Amniotic epithelial cell (primary cell): ENCODE results near the genes UBLCP1, GABRB2 and CCNG1.

DNA sequence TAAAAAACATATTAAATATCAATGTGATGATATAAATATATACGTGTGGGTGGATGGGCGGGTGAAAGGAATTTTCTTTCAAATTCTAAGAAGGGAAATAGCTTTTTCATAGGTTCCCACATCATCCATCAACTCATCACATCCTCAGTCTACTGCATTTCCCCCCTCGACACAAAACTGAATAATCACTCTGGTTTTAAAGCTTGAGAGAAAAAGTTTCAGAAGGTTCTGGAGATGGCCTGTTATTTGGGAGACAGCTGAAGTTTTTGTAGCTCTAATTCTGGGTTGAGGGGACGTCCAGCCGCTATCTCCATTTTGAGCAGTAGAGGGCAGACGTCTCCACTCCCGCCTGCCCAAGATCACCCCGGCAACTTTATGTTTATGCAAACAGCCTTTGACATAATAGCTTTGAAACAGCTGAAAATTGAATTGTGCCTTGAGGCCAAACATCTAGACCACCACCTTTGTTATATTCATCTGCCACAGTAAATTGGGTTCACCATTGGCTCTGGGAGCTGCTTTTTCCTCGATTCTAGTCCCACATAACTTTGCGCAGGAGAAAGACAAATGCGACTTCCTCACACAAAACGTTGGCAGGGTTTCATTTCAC lies 216.3 kb upstream of the CLINT1 start:
- RRBS, result no CpG with 5 or more reads among the region's 12 CpGs

- RRBS, result no CpG with 5 or more reads among the region's 7 CpGs
These were observed 428.9 kb upstream of the CLINT1 start for GRCh38 chr5:158287805-158288355.

- RRBS, result no CpG with 5 or more reads among the region's 9 CpGs
These were observed 391.7 kb downstream of the EBF1 start for GRCh38 chr5:158707799-158708587.

DNA sequence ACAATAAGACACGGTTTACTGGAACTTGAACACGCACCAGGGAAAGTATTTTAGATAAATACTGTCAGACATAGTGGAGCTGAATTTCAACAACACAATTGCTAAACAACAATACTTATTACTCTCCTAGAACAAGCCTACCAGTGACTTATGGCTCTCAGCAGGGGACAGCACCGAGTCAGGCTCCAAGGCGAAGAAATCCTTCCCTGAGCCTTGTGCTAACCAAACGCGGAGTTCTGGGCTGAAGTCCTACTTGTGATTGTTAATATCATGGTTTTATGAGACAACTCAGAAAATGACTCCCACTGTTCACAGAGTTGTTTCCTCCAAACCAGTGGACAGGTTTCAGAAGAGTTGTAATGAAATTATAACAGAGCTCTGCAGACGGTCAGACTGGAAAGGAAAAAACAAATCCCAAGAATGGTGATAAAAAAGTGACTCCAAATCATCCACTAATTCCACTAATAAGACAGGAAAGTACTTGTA lies 359.6 kb downstream of the EBF1 start:
- RRBS, result no CpG with 5 or more reads among the region's 7 CpGs

DNA sequence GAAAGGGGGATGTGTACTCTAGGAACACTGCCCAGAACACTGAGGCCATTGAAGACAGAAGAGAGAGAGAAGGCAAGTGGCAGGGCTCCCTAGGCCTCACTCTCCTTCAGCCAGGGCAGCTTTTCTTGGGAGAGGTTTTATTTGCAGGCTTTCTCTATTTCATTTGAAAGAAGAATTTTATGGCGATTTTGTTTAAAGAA lies 181.9 kb downstream of the EBF1 start:
- RRBS, result no CpG with 5 or more reads among the region's 1 CpG

DNA sequence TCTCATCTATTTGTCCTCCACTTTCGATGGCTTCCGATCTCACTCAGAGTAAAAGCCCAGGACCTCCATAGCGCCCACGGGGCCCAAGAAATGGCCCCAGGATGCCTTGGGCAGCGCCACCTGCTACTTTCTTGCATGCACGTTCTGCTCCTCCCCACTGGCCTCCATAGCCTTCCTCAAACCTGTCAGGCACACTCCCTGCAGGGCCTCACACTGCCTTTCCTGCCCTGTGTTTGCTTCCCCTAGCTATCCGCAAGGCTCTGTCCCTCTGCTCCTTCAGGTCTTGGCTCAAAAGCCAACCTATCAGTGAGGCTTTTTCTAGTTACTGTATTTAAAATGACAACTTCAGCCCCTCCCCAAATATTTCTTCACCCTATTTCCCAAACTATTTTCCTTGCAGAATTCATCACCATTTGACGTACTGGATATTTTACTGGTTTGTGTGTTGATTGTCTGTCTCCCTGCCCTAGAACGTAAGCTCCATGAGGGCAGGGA lies 127.0 kb downstream of the EBF1 start:
- RRBS, result no CpG with 5 or more reads among the region's 9 CpGs

GRCh38 chr5:158995688-158996055 lies 104.0 kb downstream of the EBF1 start:
- RRBS, result no CpG with 5 or more reads among the region's 6 CpGs

DNA sequence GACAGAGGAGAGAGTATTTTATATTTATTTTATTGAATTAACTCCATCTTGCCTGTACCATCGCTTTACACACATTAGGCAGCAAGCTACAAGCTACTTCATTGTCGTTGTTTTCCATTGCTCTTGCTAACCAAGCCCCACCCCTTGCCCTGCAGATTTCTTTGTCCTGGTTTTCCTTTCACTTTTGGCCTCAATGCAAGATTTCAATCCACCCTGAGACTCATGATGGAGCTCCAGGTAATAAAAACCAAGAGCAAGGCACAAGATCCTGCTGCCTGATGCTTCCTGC lies 65.2 kb downstream of the EBF1 start:
- RRBS, result no CpG with 5 or more reads among the region's 2 CpGs

DNA sequence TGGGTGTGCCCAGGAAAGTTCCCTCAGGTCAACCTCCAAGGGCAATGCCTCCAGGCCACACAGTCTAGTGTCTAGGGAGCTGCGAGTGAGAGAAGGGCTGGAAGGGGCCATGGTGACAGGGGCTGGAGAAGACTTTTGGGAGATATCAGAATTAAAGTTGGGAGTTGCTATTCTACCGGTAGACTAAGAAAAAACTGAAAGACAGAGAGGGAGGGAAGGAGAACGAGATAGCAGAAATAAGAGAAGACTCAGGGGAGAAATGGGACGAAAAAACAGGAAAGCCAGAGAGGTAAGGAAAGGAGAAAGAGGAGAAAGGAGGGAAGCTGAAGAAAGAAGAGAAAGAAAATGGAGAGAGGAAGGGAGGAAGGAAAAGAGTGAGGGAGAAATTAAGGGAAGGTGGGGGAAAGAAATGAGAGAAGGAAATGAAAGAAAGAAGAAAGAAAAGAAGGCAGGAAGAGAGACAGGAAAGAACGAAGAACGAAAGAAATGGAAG lies 1.4 kb downstream of the EBF1 start:
- RRBS, result no CpG with 5 or more reads among the region's 6 CpGs

DNA sequence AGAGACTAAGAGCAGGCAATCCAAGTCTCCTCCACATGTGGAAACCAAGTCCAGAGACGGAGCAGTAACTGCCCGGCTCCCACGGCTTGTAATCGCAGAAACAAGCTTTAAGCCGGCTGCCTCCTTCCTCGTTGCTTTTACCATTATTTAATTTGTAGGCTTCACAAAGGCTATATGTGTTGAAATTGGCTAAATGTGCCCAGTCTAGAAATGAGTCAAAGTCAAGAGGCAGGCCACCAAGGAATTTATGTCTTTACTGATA lies 33.3 kb upstream of the EBF1 start:
- RRBS, result no CpG with 5 or more reads among the region's 6 CpGs

GRCh38 chr5:159262842-159263944 lies at the start of gene UBLCP1:
Gene UBLCP1 (plus strand): TSS chr5:159263290.
- RRBS, result no CpG with 5 or more reads among the region's 65 CpGs

GRCh38 chr5:159782106-159782589 lies 134.1 kb upstream of the ADRA1B start:
- RRBS, result no CpG with 5 or more reads among the region's 5 CpGs

GRCh38 chr5:159855934-159856133 lies 60.4 kb upstream of the ADRA1B start:
- RRBS, result no CpG with 5 or more reads among the region's 1 CpG

GRCh38 chr5:159971744-159972423 lies 37.1 kb upstream of the TTC1 start:
- RRBS, result 2% methylated on average over 31 of the region's 79 CpGs

DNA sequence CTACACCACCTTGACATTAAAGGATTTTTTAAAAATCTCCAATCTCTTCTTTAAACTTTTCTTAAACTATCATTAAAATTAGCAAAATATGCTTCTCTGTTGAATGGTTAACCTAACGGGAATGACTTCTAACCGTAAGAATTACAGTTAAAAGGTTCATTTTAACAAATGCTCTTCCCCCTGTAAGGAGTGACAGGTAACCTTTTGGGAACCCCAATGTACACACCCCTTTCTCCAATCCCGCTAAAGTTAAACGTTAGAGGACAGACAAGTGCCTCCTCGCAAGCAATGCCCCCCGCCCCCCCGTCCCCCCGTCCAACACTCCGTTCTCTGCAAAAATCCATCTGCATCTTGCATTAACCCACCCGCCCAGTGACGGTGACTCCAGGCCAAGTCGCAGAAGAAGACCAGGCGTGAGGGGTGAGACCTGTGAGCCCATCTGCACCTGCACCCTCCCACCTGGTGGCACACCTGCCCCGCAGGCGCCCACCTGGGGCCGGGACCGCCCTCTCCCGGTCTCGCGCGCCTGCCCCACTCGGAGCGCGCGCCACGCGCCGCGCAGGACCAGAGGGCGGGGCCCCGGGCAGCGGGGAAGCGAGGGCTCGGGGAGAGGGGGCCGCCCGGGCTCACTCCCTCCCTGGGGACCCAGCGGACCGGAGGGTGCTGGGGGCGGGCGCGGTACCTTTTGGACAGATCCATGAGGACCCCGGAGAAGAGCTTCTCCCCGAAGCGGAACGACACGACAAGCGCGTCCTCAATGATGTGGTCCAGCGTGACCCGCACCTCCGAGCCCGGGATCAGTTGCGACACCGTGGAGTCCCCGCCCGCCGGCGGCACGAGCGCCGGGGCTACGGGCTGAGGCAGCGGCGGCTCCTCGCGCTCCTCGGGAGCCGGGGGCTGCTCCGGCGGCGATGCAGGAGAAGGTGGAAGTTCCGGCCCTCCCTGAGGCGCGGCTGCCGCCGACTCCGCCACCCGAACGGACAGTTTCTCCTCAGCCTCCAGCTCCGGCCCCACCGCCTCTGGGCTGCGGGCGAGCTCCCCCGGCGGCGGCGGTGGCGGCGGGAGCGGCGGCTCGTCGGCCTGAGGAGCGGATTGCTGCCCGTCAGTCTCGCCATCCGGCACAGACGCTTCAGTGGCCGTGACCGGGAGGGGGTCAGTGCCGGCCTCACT lies 742 bp downstream of the PWWP2A start:
- RRBS, result 2% methylated on average over 69 of the region's 101 CpGs

- RRBS, result no CpG with 5 or more reads among the region's 7 CpGs
These were observed 10.4 kb downstream of the C1QTNF2 start for GRCh38 chr5:160359801-160360604.

DNA sequence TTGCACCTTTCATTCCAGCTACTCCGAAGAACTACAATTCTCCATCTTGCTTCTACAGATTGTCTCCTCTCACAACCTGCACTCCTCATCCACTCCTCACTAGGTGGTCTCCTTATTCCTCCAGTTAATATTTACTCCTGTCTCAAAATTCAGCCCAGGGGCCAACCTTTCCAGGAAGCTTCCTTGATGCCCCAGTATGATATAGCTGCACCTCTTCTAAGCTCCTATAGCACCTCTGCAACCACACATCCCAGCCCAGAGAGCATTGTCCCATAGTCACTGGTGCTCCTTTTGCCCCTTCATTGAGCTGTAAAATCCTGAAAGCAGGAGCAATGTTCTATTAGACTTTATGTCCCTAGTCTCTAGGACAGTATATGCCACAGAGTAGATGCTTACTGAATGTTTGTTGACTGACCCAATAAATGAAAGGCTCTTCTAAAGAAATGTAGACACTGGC lies 205.4 kb downstream of the PTTG1 start:
- RRBS, result no CpG with 5 or more reads among the region's 1 CpG

DNA sequence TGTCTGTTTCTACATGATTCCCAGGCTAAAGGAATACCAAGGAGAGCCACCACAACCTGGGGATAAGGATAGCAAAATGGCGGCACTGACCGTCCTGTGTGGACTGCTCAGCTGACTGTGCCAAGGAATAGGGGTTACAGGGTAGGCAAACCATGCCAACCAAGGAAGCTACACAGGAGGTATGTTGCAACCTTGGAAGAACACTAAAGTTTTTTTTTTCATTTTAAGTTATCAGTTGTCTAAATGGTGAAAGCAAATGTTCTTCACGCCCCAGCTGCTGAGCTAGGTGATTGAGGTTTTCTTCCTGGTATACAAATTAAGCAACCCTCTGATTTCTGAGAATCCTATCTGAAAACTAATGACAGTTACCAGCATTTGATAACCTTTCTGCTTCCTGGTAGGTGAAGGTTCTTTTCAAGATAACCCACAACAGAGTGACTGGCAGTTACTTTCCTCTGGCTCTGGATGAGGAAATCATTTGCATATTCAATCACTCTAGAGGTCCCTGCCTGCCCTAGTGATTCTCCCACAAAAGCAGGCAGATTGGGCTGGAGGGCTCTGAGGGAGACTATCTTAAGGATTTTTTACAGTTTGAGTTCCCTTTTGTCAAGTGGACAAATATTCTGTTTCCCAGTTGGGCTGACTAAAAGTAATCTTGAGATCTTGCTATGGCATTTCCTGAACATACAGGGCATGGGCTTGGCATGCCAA lies 194.9 kb downstream of the ATP10B start:
- RRBS, result no CpG with 5 or more reads among the region's 3 CpGs

GRCh38 chr5:161546404-161546861 lies at the start of gene GABRB2:
Gene GABRB2 (minus strand): TSS chr5:161546725.
- RRBS, result no CpG with 5 or more reads among the region's 16 CpGs

DNA sequence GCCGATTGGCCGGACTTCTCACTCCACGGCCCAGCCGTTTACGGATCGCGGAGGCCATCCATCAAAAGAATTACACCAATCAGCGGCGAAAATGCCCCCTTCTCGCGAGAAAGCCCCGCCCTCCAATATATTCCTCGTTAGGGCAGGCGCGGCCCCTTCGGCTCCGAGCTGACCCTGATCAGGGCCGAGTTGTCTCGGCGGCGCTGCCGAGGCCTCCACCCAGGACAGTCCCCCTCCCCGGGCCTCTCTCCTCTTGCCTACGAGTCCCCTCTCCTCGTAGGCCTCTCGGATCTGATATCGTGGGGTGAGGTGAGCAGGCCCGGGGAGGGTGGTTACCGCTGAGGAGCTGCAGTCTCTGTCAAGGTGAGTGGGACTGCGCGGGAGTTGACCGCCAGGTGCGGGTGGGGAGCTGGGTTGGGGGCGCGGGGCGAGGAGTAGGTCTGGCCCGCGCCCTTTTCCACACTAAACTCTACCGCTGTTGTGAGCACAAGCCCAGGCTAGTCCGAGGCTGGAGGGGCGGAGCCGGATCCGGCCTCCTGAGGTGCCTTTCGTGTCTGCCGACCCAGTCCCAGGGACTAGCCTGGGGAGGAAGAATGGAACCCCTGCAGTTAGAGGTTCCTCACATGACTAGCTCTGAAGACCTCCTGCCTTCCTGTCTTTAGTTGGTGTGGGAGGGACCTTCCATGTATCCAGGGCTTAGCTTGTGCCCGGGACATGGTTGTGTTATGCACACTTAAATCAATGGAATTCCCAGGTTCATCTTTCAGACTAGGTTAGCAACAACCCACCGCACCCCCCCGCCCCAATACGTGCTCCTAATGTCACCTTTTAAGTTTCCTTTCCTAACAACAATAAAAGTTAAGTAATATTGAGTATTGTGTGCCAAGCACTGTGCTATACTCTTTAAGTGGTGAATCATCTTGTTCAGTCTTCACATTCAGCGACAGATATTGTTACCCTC lies at the start of gene CCNG1:
CCNG1 (plus strand) TSS at position 154 of the 961 bp plus-strand sequence.
- RRBS, result under 1% methylated on average over 5 of the region's 50 CpGs